Ureter (tissue), 1 donor: ENCODE results near the genes RCBTB2 and SETDB2.

DNA sequence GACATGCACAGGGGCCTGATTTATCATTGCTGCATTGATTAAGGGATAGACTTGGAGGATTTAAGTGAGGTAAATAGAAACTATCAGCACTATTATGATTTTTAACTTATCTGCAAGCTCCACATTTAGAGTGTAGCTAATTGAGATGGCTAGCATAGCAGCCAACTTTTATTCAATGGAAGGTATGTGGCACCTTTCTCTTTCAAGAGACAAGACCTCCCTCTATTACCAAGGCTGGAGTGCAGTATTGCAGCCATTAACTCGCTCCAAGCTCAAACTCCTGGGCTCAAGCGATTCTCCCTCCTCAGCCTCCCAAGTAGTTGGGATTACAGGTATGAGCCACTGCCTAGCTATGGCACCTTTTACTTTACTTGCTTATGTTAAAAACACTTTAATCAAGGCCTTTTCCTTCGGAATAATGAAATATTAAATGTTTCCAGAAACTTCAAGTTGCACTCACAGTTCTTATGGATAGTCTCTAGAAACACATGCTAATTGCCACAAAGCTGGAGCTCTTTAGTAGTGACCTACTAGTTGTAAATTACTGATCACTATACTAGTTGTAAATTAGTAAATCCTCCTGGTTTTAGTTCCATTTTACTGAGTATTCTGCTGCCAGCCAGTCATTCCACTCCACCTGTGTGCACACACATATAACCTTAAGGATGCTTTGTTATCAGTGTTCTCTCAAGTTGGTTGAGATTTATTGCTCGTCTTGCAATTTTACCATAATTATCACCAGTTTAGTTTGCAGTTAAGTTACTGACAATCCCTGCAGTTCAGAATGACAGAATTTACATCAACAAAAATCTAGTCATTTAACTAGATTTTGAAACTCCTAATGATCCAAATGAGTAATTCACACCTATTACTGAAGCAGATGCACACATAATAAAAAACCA is 7.9 kb downstream of the TPT1 start:
- PRO-cap = no peak

DNA sequence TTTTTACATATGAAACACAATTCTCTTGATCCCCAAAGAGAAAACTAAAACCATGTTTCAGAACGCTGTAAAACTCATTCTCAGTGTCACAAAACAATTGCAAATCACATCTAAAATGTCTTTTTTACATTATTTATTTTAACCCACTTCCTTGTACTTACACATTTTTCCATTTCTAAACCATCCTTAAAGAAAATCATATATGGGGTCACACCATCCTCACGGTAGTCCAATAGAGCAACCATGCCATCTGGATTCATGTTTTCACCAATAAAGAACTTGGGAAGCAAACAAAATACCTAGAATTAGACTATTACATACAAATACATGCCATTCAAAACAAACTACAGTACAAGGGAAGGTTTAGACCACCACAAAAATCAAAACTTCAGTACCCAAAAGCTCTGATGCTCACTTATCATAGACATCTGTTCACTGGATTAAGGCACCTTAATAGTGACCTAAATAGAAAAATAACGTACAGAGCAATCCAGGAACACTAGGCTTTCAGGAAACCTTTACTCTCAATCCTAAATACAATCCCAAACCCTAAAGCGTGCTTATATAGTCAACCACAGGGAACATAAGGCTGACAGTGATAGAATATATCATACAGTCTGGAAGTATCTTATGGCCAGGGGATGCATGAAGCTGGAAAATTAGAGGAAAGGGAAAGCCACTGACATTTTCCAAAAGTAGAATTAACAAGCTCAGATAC is 2.3 kb downstream of the TPT1 start:
- PRO-cap = no peak

GRCh38 chr13:45933335-45933832 is 81.8 kb upstream of the SIAH3 start:
- PRO-cap = no peak

- PRO-cap = no peak
Observed at GRCh38 chr13:46075703-46076260, 23.2 kb upstream of the ZC3H13 start.

GRCh38 chr13:46113515-46113973 is 8.7 kb upstream of the CPB2 start:
- PRO-cap = no peak

DNA sequence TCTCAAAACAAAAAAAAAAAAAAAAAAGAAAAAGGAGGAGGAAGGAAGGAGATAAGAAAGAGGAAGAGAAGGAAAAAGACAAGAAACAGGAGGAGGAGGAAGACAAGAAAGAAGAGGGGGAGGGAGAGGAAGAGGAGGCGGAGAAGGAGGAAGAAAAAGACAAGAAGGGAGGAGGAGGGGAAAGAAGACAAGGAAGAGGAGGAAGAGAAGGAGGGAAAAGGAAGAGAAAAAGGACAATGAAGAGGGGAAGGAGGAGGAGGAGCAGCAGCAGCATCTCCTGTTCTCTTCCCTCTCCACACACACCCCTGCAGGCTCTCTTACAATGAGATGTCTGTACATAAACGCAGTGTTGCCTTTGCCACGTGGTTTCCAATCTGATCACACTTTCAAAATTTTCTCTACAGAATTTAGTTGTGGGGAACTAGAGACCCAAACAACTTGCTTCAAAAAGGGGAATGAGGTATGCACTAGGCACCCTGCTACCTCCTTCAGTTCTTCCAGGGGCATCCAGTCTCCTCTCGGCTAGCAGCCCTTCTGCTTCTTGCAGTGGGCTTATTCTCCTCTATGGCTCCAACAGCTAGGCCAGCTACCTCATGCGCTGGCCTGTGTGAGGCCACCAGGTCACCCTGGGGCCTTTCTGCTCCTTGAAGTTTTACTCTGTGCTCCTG is 66.5 kb downstream of the RUBCNL start:
- PRO-cap = no peak

GRCh38 chr13:47215661-47216093 is 318.8 kb upstream of the HTR2A start:
- PRO-cap = no peak

DNA sequence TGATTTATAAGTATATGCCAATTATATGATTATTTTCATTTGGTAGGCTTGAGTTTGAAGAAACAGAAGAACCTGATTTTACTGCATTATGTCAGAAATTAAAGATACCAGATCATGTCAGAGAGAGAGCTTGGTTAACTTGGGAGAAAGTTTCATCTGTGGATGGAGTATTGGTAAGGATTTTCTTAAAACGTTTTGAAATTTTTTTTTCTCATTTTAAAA is 3.6 kb downstream of the RB1 start:
- PRO-cap = no peak

GRCh38 chr13:48402753-48403971 is 9.8 kb downstream of the LPAR6 start:
- PRO-cap = unidirectional peak, plus-strand start at chr13:48403271

- PRO-cap = no peak
Observed at GRCh38 chr13:48403972-48404422, 8.9 kb downstream of the LPAR6 start.

- PRO-cap = no peak
Observed at GRCh38 chr13:48500786-48501209, 32.1 kb downstream of the RCBTB2 start.

GRCh38 chr13:48532344-48533536 is at the start of gene RCBTB2:
TSS of gene RCBTB2 (minus strand) at chr13:48533080.
- PRO-cap = bidirectional peak, plus-strand start at chr13:48532840, minus-strand start at chr13:48532752; bidirectional peak, plus-strand start at chr13:48533124, minus-strand start at chr13:48533048

DNA sequence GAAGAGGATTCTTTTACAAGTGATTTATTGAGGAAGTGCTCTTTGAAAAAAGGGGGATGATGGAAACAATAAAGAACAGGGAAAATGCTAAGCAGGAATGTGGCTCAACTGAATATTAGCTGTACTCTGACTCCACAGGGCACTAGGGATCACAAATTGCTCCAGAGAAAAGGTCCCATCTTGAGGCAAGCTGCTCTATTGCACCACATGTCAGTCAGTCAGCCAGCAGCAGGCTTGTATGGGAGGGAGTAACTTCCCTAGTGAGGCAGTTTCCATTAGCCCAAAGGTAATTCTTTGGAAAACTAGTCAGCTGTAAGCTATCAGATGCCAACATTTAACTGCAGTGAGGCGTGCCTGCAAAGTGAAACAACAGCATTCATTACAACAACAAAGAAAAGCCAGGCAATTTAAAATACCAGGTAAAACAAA is 73.3 kb upstream of the FNDC3A start:
- PRO-cap = no peak

DNA sequence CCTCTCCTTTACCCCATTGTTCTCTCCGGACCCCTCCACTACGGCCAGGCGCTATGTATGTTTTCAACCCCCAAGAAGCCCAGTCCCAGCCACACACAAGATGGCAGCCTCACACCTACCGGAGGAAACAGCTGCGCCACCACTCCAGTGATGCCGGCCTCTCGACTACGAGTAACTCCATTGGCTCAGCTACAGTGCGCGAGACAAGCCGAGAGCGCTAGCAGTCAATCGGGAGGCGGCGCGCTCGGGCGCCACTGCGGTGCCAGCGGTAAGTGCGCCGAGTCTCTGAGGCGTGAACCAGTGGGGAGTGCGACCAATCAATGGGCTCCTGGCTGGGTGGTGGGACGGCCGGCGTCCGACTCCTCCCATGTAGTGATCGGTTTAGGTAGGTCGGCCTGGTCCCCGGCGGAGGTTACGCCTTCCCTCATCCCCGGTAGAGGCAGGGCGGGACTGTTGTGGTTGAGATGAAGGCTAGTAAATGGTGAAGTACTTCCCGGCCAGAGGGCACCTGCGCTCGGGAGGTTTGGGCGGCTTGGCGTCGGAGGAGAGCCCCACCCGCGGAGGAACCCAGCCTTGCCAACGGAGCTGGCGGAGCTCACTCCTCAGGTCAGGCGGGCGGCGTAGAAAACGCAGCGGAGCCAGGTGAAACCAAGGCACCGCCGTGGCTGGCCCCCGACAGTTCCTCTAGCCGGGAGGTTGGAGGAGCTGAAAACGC is at the start of gene SETDB2:
Gene SETDB2 (plus strand): TSS at position 408 of the 715 bp plus-strand sequence.
- PRO-cap = bidirectional peak, plus-strand start at position 507 of the sequence, minus-strand start at position 93 of the sequence

GRCh38 chr13:49625374-49626160 is 2.7 kb upstream of the ARL11 start:
- PRO-cap = no peak

DNA sequence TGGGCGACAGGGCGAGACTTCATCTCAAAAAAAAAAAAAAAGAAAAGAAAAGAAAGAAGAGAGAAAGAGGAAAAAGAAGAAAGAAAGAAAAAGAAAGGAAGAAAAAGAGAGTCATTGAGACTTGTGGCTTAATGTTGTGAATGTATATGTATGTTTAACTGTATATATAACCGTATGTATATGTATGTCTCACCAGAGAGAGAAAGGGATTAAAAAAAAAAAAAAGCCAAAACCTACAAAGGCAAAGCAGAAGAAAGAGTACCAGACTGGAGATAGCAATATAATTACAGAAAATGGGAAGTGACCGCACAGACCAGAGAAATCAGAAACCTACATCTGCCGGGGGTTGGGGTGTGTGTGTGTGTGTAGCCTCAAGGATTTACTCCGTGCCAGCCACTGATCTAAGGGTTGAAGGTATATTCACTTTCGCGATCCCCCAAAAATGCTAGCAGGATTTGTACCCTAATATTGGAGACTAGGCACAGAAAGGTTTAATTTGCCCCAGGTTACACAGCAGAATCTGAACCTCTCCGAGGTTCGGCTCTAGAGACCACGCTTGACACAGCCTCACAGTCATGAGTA is 14.7 kb downstream of the ARL11 start:
- PRO-cap = no peak

DNA sequence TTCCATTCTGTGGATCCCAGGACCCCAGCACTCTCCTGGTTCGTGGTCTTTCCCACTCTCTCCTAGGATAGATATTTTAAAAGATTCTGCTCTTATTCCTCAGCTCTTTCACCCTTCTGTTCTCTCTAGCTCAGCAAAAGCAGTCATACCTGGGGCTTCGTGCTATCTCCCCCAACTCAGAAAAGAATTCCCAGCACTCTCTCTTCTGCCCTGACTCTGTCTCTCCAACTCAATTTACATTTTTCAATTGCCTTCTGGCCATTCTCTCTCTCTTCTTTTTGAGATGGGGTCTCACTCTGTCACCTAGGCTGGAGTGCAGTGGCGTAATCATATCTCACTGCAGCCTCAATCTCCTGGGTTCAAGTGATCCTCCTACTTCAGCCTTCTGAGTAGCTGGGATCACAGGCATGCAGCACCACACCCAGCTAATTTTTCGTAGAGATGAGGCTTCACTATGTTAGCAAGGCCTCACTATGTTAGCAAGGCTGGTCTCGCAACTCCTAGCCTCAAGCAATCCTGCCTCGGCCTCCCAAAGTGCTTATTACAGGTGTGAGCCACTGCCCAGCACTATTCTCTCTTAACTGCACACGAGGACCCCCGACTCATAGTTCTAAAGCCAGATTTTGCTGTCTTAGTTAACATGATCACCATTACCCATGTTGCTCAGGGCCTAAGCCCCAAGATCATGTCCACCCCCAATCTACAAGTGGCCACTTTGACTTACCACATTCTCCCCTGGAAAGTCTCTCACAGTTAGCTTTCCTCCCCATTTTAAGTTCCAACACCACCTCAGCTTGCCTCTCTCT is 4.5 kb downstream of the EBPL start:
- PRO-cap = no peak

DNA sequence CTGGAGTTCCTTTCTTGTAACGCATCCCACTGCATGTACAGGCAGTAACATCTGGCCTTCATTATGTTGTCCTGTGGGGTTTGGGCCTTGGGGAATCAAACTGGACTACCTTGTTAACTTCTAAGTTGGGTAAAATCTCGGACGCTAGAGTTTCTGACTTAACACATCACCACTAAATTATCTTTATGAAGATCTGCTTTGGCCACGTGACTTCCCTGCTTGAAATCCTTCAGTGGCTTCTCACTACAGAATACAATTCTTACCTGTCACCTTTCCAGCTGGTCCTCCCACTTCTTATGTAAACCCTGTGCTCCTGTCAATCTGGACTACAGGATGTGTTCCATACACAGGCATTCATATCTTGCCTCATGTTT is 3.6 kb downstream of the EBPL start:
- PRO-cap = no peak

- PRO-cap = no peak
Observed at GRCh38 chr13:49690048-49690742, 1.1 kb downstream of the EBPL start.

DNA sequence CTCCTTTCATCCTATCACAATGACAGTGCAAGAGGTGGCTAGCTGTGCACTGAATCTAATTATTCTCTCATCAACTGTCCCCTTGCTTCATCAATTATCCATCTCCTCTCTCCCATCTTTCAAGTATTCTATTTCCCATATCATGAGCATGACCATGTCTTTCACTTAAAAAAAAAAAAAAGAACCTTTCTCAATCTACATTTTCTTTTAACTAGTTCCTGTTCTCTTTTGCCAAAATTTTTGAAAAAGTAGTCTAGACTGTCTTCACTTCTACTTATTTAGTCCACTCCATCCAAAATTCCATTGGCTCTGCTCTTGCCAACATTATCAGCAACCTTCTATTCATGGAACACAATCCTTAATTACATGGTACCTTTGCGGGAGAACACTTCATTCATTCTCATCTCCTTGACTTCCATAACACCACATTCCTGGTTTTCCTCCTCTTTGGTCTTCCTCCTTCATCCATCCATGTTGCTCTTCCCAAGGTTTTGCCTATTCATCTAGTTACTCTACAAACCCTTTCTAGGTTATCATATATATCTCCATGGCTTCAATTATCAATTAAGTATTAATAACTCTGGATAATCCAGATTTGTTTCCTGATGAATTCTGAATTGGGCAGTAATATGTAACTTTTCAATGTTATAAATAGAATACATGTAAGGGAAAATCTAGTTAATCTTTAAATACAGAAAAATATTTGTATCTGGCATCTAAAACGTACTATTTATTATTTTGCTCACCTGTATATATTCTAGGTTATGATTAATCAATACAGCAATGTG is 27.7 kb downstream of the KPNA3 start:
- PRO-cap = no peak